Camera-type eye (tissue), 1 donor: ENCODE measurements around a stretch of chr16.

GRCh38 chr16:89357998-89358947 lies 132.1 kb downstream of the ANKRD11 start:
- RAMPAGE, long total RNA, result no peak

DNA sequence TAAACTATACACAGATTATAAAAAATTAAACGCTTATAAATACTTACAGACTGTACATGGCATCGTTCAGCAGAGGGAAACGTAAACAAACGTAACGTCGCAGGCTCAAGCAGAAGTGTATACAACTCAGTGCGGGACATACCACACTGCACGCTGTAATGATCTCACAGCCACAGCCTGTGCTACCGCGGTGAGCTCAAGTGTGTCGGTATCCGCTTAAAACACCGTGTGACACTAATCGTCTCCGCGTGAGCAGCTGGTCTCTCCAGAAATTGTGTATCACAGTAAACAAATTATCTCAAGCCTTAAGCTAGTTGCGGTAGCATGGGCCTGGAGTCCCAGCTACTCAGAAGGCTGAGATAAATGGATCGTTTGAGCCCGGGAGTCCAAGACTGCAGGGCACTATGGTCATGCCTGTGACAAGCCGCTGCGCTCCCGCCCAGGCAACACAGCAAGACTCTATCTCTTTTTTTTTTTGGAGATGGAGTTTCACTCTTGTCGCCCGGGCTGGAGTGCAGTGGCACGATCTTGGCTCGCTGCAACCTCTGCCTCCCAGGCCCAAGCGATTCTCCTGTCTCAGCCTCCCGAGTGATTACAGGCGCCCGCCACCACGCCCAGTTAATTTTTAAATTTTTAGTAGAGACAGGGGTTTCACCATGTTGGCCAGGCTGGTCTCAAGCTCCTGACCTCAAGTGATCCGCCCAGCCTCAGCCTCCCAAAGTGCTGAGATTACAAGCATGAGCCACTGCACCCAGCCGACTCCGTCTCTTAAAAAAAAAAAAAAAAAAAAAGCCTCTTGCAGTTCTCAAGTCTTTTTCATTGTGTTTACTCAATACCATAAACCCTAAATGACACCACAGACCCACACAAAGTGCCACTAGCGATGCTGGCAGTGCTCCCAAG lies 115.1 kb downstream of the ANKRD11 start:
- RAMPAGE, long total RNA, result no peak

GRCh38 chr16:89409136-89409874 lies 81.1 kb downstream of the ANKRD11 start:
- RAMPAGE, long total RNA, result no peak

- RAMPAGE, long total RNA, result no peak
Observed at GRCh38 chr16:89481587-89482763, 8.4 kb downstream of the ANKRD11 start.

- RAMPAGE, long total RNA, result no peak
Observed at GRCh38 chr16:89490754-89491304, 468 bp upstream of the ANKRD11 start.

- RAMPAGE, long total RNA, result no peak
Observed at GRCh38 chr16:89519707-89520411, 11.7 kb downstream of the SPG7 start.

DNA sequence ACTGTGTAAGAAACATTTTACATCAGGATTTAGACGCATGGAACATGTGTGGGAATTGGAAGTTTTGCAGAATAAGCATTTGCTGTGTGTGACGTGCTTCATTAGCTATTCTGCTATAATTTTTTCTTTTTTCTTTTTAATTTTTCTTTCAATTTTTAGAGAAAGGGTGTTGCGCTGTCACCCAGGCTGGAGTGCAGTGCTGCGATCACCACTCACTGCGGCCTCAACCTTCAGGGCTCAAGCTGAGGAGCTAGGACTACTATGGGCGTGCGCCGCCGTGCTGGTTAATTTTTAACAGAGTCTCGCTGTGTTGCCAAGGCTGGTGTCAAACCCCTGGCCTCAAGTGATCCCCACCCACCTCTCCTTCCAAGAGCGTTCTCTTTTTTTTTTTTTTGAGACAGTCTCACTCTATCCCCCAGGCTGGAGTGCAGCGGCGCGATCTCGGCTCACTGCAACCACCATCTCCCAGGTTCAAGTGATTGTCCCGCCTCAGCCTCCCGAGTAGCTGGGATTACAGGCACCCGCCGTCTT lies 14.7 kb upstream of the RPL13 start:
- RAMPAGE, long total RNA, result no peak

DNA sequence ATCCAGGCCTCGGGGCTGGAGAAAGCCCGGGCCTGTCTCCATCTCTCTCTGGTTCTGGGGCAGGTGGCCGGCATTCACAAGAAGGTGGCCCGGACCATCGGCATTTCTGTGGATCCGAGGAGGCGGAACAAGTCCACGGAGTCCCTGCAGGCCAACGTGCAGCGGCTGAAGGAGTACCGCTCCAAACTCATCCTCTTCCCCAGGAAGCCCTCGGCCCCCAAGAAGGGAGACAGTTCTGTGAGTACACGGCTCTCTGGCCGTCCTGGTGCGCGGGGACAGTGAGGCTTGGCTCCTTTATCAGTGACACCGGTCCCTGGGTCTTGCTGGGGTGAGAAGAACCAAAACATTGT lies 1.0 kb downstream of the RPL13 start:
- RAMPAGE, long total RNA, result no peak

DNA sequence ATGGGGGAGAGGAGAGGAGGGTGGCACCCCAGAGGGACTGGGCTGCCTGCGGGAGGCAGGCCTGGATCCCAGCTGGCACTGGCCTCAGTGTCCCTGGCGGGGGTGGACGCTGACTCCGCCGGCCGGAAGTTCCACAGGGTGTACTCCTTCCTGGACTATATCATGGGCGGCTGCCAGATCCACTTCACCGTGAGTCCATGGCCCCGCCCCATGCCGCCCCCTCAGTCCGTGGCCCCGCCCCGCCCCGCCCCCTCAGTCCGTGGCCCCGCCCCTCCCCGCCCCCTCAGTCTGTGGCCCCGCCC lies 11.3 kb downstream of the CPNE7 start:
- RAMPAGE, long total RNA, result no peak

DNA sequence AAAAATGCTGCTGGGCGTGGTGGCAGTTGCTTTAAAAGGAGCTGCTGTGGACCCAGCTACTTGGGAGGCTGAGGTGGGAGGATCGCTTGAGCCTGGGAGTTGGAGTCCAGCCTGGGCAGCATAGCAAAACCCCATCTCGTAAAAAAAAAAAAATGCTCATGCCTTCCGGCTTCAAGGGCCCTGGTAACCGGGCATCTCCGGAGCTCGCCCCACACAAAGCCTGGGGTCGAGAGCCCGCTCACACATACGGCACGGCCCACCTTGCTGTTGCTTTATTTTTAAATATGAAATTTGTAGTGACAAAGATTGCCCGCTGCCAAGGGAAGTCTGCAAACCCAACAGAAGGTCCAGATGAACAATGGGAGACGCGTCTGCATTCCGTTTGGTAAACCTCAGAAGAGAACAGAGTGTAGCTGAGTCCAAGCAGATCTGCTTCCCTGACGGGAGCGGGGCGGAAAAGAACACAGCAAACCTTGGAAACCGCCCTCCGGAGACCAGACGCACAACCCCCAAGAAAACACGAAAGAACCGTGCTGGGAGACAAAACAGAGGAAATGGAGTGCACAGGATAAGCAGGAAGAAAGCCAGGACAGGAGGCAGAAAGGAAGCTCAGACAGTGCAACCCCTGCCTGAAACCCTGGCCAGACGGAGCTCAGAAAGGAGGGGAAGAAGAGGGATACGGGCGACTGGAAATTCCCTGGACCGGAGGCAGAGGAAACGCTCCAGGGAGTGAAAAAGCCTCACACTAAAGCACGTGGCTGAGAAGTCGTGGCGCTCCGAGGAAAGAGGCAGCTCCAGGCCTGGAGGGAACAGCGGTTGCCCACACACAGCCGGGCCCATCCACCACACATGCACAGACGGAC lies 9.9 kb downstream of the DPEP1 start:
- RAMPAGE, long total RNA, result no peak

- RAMPAGE, long total RNA, result no peak
Observed at GRCh38 chr16:89633086-89633504, 19.7 kb downstream of the DPEP1 start.

DNA sequence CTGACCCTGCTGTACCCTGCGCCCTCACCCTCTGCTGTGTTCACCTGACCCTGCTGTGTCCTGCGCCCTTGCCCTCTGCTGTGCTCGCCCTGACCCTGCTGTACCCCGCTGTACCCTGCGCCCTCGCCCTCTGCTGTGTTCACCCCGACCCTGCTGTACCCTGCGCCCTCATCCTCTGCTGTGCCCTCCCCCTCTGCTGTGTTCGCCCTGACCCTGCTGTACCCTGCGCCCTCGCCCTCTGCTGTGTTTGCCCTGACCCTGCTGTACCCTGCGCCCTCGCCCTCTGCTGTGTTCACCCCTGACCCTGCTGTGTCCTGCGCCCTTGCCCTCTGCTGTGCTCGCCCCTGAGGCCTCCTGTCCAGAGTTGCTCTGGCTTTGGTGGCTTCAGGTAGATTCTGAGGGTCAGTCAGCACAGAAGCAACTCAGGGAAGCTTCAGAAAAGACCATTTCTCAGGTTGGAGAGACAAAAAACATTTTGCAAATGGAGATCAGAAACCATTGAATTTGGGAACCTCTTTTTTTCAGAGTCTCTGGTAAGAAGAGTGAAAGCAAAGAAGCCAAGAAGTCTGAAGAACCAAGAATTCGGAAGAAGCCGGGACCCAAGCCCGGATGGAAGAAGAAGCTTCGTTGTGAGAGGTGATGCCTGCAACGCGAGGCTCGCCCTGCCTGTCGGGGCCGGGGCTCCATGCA lies 11.6 kb downstream of the ZNF276 start:
- RAMPAGE, long total RNA, result no peak

DNA sequence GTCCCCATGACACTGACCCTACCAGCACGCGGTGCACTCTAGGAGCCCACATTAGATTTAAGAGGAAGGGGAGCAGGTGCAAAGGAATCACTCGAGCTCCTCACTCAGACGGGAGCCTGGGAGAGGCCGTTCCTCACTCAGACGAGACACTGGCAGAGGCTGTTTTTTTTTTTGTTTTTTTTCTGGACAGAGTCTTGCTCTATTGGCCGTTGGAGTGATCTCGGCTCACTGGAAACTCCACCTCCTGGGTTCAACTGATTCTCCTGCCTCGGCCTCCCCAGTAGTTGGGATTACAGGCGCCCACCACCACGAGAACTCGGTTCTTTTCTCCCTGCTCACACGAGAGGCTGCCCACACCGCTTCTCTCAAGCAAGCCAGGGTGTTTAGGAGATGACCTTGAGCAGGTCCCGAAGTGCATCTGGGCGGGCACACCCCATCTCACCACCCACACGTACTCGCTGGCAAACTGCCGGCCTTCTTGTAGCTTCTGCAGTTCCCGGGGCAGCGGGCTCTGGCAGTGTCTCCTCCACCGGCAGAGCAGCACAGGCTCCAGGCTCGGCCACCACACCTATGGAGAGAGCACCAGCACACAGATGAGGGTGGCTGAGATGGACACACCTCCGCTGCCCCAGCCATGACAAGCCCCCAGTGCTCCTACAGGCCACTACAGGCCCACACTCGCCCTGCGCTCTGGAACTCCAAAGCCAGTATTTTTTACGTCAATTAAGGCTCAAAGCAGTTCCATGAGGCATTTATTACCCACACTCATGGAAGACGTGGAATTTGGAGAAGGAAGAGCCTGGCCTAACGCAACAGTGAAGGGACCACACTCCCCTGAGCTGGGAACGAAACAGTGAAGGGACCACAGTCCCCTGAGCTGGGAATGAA lies 23.4 kb downstream of the ZNF276 start:
- RAMPAGE, long total RNA, result no peak

GRCh38 chr16:89815726-89816240 lies 664 bp downstream of the FANCA start:
- RAMPAGE, long total RNA, result no peak

GRCh38 chr16:89837459-89838279 lies 9.4 kb downstream of the SPIRE2 start:
- RAMPAGE, long total RNA, result no peak

DNA sequence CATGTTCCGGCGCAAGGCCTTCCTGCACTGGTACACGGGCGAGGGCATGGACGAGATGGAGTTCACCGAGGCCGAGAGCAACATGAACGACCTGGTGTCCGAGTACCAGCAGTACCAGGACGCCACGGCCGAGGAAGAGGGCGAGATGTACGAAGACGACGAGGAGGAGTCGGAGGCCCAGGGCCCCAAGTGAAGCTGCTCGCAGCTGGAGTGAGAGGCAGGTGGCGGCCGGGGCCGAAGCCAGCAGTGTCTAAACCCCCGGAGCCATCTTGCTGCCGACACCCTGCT lies 12.4 kb downstream of the TUBB3 start:
- RAMPAGE, long total RNA, result no peak

DNA sequence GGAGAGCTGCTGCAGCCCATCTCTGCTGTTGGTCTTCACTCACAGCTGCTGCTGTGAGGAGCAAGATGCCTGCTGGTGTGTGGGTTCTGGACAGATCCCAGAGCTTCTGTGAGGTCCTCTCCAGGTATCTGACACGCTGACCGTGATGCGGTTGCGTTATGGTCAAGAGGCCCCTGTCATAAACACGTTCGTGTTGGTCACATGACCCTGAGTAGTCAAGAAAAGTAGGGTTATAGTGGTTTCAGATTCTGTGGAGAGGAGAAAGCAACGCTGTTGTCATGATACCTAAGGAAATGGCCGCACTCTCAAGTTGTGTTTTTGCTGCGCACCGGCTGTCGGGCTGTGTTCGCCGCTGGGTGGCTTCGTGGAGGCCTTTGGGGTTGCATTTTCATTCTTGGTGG lies 34.8 kb downstream of the DEF8 start:
- RAMPAGE, long total RNA, result no peak

DNA sequence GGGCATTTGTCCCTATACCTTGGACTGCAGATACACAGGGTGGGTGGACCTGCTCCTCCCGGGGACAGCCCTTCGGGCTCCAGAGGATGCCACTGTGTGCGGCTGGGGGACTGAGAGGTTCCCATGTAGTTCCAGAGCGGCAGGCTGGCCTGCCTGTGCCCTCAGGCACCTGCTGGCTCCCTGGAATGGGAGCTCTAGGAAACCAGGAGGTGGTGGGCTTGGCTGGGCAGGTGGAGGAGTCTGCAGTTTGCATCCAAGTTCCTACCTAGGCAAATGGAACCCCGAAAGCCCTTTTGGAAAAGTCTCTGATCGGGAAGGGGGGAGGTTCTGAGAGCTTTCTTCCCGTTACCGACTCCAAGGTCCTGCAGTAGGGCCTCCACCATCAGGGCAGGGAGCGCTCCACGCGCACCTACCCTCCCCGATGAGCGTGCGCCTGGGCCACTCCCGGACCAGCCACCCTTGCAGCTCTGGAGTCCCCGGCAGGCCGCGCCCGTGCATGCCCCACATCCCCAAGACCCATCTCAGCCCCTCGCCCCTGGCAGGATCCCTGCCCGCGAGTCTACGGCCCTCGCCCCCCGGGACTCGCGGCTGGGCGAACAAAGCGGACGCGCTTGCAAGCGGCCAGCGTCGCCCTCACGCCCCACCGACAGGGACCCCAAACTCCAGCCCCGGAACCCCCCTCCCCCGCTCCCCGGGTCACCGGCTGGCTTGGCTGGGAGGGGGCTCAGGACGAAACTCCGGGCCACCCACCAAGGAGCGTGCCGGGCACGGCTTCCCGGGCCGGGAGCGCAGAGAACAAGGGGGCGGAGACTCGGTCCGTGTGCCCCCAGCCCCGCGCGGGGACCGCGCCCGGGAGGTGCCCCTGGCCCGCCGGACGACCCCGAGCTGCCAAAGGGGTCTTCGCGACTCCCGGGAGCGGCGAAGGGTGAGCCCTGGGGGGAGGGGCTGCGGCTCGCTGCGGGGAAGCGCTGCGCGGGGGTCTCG lies 657 bp downstream of the DBNDD1 start:
- RAMPAGE, long total RNA, result no peak

DNA sequence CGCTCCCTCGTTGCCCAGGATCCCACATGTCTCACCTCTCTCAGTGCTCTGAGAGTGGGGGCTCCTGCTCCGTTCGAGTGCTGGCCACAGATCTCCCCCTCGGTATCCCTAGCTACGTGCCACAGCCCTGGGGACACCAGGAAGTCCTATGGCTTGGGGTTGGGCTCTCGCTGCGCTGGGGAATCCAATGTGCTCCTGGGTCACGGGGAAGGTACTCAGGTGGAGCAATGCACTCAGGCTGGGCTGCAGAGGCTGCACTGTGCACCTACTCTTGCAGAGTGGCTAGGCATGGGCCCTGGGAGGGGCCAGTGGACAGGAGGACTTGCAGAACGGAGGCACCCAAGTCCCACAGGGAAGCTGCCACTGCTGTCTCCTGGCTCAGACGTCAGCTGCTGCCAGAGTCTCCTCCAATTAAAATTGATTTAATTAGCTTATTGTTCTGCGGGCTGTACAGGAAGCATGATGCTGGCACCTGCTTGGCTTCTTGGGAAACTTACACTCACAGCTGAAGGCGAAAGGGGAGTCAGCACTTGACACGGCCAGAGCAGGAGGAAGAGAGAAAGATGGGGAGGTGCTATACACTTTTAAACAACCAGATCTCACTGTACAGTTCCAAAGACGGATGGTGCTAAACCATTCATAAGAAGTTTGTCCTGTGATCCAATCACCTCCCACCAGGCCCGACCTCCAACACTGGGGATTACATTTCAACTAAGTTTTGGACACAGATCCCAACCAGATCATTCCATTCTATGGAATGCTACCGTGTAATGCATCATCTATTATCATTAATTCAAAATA lies 1.3 kb upstream of the PRDM7 start:
- RAMPAGE, long total RNA, result no peak